Subcutaneous preadipocyte (primary cell): ENCODE measurements around a stretch of chr3.

DNA sequence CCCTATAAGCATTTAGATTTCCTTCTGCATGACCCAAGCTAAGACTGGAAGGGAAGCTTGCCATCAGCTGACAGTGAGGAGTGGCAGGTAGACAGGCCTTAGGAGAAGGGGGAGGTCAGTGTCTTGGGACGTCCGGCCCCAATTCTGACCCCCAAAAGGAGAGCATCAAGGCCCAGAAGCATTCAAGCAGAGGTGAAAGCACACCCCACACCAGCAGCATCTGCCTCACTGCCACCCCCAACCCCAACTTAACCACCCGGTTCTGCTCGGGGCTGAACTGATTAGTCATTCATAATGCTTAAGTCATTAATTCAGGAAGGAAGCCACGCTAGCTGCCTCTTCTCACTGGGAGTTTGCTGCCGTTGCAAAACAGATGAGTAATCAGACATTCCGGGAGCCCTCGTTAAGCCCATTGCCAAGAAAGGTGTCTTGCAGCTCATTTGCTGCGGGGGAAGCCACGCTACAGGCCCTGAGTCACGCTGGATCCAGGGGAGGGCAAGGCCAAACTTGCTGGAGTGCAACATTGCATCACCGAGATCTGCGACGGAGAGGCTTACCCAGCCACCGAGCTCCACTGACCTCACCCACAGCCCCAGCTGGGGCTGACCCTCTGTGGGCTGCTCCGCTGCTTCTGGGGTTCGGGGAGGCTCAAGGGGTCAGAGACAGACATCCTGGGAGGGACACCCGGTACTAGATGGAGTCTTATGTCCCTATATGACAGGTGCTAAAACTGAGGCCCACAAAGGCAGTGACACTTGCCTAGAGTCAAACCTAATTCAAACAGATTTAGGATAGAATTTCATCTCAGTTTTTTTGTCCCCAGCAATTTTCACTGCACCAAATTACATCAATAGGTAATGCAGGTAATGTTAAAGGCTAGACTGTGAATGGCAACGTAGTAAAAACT is 46.4 kb upstream of the HES1 start:
- CAGE, long polyA plus RNA = no peak

GRCh38 chr3:194132394-194133417 is 3.2 kb upstream of the HES1 start:
- CAGE, long polyA plus RNA = no peak

DNA sequence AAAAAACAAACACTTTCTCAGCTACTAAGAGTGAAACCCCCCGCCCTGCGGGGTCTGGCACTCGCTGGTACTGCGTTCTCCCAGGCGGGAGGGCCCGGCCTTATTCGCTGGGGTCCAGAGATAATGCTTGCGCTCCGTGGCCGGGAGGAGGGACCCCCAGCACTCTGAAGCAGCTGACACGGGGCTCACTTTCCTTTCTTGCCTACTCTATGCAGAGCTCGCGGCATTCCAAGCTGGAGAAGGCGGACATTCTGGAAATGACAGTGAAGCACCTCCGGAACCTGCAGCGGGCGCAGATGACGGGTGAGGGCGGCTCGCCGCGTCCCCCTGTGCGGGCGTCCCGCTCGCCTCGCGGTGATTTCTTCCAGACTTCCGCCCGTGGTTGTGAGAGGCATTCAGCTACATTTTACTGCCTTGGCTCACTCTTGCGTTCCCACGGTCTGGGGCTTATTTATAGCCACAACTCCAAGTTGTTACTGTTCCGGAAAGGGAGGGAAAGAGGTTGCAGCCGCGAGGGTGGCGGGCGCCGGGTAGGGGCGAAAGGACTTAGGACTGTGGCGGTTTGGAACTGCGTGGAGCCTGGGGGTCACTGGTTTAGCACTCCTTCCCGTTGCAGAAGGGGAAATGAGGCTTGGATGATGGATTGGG is 922 bp downstream of the HES1 start:
- CAGE, long polyA plus RNA = no peak

GRCh38 chr3:194138721-194140072 is 3.2 kb downstream of the HES1 start:
- CAGE, long polyA plus RNA = no peak

DNA sequence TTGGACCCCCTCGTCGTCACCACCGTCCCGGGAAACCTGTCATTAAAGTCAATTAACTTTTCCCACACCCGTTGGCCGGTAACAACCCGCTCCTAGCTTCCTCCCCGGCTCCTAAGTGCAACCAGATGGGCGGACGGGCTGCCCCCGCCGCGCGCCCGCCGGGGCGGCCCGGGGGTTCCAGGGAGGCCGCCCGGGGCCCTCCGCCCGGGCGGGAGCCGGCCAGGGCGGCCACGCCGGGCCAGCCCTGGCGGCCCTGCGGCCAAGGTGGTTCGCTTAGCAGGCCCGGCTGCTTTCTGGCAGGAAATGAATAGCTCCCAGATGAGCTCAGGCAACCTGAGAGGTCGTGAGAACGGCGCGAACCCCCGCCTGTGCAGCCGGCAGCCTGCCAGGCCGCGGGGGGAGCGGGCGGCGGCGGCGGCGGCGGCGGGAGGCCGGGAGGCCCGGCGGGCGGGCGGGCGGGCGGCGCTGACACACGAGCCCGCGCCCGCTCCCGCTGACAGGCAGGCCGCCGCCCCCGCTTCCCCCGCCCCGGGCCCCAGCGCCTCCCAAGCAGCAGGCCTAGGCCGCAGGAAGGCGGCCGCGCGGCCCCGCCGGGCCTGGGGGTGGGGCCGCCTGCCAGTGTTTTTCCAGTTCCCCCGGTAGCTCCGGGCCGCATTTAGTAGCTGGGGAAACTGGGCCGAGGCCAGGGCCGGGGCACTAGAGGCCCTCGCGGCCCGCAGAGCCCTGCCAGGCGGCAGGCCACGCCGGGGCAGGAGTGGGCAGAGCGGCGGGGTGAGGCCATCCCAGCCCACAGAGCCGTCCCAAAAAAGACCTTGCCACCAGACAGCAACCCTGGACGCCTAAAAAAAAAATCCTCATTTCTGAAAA is 5.4 kb downstream of the HES1 start:
- CAGE, long polyA plus RNA = no peak

- CAGE, long polyA plus RNA = no peak
These were observed 69.7 kb downstream of the HES1 start for GRCh38 chr3:194205566-194206100.

DNA sequence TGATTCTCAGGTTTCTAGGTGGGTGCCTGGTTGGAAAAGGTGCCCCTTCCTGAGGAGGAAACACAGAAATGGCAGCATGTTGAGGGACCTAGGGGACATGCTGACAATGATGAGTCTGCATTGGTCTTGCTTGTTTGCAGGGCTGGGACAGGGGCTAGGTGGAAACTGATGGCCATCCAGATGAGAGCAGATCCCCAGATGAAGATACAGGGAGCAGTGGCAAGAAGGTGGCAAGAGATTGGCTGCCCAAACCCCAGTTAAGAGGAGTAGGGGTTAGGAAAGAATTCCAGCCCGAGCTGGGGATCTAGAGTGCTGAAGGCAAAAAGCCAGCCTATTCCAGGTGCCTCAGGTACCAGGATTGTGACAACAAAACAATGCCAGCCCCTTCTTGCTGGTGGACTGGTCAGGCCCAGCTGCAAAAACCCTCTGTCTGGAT is 98.2 kb downstream of the CPN2 start:
- CAGE, long polyA plus RNA = no peak

DNA sequence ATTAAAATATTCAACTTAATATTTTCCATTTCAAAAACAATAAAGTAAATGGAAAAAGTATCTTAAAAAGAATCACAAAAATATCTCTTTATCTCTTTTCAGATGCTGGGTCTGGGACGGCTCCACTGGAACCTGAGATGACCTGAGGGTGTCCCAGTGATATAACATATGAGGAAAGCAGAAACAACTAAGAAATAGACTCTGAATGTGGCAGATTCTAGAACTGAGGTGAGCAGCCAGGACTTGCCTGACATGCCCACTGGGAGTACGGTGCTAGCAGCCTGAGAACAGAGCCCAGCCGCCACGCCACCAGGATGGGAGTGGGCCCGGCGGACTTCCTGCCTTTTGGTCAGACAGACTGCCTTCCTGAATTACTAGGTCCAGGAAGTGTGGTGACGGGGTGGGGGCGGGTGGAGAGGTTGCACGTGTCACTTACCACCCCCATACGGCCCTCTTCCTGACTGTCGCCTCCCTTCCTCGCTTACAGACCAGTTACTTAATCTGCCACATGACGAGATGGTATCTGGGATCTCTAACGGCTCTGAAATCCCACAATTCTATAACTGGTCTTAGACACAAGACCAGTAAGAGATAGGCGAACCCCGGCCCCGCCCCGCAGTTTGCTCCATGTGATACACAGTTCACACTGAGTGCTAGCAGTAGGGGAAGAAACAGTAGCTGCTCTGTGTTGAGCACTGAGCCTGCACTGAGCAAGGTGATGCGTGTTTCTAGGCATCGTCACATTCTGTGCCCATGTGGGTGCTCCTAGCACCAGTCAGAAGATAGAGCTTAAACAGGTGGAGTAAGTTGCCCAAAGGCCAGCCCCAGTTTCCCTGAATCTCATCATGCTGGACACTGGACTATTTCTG is 95.8 kb downstream of the CPN2 start:
- CAGE, long polyA plus RNA = no peak

- CAGE, long polyA plus RNA = no peak
These were observed 89.7 kb downstream of the CPN2 start for GRCh38 chr3:194261465-194261887.

DNA sequence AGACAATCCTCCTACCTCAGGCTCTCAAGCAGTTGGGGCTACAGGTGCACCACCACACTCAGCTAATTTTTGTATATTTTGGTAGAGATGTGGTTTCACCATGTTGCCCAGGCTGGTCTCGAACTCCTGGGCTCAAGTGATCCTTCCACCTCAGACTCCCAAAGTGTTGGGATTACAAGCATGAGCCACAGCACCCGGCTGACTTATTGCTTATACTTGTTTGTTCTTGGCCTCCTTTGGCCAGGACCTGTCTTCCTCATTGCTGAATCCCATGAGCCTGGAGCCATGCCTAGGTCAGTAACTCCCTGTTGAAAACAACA is 39.0 kb downstream of the CPN2 start:
- CAGE, long polyA plus RNA = no peak

DNA sequence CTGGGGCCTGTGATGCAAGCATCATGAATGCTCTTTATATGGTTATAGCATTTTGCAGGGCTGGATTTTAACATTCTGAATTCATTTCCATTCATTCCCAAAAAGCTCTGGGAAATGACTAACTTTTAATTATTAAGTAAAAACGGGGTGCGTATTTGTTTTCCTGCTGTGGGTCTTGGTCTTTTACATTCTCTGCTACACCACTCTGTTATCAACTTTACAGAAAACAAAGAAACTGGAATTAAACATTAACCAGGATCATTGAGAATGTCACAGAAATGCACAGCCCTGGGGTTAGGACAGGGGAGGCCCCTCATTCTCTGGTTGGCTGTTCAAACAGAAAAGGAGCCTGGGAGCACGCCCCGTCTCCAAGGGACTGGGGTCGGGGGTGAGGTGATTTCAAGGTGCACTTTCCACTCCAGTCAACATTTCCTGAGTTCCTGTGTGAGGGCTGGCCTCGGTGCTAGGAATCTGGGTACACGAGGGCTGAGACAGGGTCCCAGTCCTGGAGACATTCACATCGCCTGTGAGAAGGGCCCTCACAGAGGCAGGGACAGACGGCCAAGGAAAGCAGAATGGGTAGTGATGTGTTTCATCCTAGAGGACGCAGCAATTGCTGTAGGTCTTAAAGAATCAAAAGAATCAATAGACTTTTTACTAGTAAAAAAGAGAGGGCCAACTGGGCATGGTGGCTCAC is 30.4 kb downstream of the CPN2 start:
- CAGE, long polyA plus RNA = no peak

DNA sequence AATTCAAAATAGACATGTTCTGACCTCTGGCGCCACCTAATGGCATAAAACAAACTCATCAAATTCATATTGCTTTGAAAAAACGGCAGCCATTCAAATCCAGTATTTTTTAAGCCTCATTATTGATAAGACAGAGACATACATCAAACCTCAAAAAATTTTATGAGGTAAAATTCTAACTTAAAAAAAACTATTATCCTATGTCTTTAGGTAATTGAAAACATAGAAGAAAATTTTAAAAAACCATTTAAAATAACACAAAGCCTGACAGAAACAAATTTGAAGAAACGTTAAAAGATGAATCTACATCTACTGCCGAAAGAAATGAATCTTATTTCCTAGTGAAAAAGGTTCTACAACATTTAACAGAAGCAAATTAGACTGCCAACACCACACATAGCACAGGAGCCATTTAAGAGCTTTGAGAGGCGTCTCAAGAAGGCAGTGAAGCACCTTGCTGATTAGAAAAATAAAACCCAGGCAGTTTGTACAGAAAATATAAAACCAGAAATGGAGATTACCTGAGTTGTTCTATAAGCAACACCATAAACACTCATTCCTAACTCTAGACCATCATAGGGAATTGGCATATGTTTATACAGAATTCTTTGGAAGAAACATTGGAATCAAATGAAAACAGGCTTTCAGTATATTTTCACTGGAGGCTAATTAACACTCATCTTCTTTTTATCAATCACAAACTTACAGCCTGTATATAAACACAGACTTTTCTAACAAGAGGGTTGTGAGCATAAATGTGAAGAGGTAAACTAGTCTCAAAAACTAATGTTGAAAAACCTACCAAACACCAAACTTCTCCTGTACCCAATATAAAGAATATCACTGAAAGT is 6.0 kb upstream of the GP5 start:
- CAGE, long polyA plus RNA = no peak

GRCh38 chr3:194481175-194482336 is 5.2 kb downstream of the ATP13A3 start:
- CAGE, long polyA plus RNA = no peak

DNA sequence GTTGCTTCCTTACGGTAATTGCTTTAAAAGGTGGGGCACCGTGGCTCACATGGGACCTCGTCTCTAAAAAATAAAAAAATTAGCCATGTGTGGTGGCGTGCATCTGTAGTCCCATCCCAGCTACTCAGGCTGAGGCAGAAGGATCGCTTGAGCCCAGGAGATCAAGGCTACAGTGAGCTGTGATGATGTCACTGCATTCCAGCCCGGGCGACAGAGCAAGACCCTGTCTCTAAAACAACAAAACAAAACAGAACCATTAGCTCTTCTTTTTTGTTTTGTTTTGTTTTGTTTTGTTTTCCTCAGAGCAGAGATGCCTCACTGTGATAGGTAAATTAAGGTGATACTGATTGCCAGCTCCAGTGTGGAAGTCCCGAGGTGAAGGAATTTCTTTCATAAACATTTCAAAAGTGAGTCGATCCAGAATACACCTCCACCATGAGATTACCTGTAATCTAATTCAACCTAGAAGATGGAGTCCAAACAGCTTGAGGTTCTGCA is 11.5 kb upstream of the ATP13A3 start:
- CAGE, long polyA plus RNA = no peak

- CAGE, long polyA plus RNA = no peak
These were observed 34.6 kb upstream of the ATP13A3 start for GRCh38 chr3:194521283-194521901.

DNA sequence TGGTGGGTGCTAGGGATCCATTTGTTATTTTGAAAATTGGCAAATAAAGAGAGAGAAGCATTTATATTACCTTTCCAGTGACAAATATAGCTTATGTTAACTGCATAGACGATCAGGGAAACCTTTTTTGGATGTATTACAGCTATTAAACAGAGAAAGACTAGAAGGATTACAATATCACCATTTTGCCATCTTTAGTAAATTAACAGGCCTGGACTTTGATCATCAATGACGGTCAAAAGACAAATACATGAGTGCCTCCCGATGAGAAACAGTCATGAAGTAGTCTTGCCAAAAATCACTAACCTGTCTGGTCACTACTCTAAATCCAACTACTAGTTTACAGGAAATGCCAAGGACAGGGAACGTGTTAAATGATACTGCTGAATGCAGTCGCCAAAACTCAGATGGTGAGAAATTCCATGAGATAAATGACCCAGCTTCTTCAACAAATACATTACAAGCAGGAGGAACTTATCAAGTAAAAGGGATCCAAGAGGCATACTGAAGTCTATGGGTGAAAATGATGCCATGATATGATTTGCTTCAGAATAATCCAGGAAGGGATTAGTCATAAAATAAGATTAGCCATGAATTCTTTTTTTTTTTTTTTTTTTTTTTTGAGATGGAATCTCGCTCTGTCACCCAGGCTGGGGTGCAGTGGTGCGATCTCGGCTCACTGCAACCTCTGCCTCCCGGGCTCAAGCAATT is 35.8 kb upstream of the ATP13A3 start:
- CAGE, long polyA plus RNA = no peak

DNA sequence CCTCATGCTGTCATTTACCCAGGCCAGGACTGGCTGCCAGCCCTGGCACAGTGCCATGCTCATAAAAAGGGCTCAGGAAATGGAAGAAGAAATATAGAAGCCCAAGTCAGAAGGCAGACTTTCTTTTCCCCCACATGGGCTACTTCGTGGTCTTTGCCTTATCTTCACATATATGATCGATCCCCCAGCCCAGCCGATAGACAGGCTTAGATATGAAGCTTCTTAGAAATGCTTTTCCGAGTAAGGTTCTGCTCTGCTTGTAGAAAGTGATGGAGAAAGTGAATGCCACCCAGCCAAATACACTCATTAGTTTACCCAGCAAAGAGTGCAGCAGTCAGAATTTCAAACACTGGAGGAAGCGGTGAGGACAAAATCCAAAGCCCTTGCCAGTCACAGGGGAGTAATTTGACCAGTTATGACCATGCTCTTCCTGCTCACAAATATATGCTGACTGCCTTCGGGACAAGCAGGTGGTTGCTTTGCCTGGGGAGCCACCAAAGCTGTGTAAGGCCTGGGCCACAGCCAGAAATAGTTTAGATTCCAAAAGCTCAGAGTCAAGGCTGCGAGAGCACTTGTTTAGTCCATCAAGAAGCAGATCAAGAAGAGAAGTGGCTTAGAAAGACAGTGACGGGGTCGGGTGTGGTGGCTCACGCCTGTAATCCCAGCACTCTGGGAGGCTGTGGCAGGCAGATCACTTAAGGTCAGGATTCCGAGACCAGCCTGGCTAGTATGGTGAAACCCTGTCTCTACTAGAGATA is 50.9 kb upstream of the ATP13A3 start:
- CAGE, long polyA plus RNA = no peak

- CAGE, long polyA plus RNA = no peak
These were observed 3.0 kb upstream of the FAM43A start for GRCh38 chr3:194682403-194683376.

- CAGE, long polyA plus RNA = no peak
These were observed 265.7 kb downstream of the XXYLT1 start for GRCh38 chr3:195005295-195005619.

DNA sequence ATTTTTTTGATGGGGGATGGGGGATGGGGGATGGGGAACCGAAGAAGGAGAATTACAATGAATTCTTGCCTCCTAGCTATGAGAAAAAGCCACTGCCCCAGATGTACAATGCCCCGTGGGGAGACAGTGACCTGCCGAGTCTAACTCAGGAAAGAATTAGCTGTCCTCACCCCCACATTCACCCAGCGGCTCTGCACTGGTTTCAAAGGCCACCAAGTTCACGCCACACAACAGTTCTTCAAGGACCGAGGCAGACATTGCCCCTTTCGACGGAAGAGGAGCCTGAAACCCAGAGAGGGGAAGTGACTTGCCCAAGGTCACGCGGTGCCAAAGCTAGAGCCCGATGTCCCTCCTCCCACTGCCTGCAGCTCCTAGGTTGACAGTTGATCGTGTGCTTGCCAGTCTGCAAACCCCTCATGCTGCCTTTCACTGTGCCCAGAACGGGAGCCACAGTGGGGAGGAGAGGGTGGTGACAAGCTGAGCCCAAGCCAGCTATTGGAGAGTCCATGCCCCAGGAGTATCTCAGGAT is 231.0 kb downstream of the XXYLT1 start:
- CAGE, long polyA plus RNA = no peak